Kidney (tissue), 2 donors: ENCODE measurements around the gene WBP2.

- PRO-cap, result bidirectional peak, plus-strand start at chr17:75855699, minus-strand start at chr17:75855335
- RRBS, result 2% methylated on average over 4 of the region's 33 CpGs
These were observed at the start of gene WBP2 for GRCh38 chr17:75854897-75855622. WBP2 (minus strand) TSS chr17:75855335.

DNA sequence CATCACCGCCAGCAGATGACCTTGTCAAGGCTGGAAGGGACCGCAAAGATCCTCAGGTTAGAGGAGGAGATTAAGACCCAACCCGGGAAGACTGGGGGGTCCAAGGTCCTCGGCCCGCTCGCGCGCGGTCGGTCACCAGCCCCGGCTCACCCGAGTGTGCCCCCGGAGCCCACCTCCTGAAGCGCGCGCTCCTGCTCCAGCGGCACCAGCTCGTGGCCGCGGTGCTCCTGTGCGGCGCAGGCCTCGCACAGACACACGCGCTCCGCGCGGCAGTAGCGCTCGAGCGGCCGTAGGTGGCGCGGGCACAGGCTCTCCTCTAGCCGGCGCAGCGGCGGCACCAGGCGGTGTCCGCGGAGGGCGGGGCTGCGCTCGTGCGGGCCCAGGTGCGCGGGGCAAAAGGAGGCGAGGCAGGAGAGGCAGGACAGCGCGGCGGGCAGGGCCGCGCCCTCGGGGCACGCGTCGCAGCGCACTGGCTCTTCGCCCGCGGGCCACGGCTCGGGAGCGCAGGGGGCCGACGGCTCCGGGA, 617 bp downstream of the TRIM47 start:
- PRO-cap, result bidirectional peak, plus-strand start at position 395 of the sequence, minus-strand start at position 314 of the sequence
- RRBS, result 2% methylated on average over 14 of the region's 67 CpGs

GRCh38 chr17:75922988-75923606, 17.7 kb downstream of the FBF1 start:
- PRO-cap, result no peak
- RRBS, result no CpG with 5 or more reads among the region's 12 CpGs

DNA sequence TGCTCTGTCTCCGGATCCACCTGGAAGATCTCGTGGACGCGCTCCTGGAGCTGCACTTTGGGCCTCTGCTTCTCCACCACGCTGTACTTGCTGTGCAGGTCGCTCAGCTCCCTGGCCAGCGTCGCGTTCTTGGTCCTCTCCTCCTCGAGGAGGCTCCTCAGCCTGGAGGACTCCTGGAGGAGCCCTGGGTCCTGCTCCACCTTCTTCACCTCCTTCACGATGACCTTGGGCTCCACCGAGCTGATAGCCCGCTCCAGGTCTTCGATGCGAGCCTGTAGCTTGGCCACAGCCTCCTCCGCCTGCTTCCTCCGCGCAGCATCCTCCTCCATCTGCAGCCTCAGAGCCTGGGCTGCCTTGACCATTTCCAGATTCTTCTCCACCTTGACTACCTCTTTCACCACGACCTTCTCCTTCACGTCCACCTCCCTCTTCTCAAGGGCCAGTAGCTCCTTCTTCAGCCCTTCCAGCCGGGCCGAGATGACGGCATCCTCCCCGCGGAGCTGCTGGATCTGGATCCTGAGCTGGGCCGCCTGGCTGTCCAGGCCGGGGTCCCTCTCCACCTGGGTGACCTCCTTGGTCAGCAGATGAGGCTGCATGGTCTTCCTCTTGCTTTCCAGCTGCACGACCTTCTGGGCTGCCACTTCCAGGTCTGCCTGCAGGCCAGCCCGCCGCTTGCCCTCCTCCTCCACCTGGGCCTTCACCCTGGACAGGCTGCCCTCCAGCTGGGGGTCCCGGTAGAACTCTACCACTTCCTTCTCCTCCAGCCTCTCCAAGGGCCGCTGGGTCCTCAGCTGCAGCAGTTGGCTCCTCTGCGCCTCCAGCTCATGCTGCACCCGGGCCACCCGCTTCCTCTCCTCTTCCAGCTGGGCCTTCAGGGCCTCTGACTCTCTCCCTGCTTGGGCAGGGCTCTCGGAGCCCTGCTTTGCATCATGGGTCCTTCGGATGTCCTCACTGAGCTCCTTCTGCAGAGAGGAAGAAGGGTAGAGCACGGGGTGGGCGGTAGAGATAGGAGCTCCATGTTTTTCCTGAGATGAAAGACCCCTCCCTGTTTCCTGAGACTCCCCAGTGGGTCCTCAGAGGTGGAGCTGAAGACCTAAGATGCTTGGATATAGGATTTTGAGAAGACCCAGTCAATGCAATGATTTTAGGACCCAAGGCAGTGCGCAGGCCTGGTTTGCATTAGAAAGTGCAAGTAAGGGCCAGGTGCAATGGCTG, 9.3 kb downstream of the CDK3 start:
- PRO-cap, result no peak
- RRBS, result 89% methylated on average over 9 of the region's 40 CpGs

DNA sequence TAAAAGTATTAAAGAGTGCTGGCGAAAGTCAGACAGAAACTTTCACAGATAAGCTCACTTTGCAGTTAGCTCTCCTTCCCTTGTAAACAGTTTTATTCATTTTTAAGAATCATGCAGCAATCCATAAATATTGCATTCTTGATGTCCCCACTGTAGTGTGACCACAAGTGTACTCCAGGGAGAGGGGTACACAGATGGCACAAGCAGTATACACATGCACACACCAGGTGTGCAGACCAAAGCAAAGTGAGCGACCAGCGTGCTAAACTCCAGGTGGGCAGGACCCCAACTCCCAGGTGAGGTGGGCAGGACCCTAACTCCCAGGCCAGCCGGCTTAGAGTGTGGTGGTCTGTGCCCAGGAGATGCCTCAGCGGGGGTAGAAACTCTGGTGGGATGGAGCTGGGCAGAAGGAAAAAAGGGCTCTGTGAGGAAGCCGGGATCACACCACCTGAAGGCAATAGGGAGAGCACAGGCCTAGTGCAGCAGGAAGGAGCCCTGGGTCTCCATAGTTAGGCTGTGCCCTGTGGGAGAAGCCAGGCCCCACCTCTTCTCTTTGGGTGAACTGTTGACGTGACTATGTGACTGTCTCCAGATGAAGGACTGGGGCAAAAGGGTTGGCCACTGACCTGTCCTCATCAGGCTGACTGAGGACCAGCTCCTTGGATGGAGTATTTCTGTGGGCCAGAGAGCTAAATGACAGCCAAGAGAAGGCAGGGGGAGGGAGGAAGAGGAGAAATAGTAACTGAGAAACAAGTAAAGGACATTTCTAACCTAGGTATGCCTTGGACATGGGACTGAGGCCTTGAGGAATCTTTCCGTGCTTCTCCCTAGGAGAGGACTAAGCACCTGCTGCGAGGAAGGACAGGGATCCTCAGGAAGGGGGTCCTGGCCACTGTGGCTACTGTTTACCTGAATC, 1.6 kb upstream of the FOXJ1 start:
- PRO-cap, result no peak
- RRBS, result 100% methylated on average over 1 of the region's 9 CpGs

DNA sequence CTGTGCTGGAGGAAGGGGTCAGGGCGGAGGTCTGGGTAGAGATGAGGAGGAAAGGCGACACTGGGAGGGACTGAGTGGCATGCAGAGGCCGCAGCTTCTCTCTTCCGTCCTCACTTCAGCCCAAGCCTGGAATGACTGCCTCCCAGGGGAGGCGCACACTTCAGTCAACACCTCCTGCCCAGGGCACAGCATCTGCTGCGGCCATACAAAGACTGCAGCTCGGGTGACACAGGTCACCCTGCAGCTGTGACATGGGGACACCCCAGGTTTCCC, 15.3 kb upstream of the FOXJ1 start:
- PRO-cap, result no peak
- RRBS, result no CpG with 5 or more reads among the region's 7 CpGs

DNA sequence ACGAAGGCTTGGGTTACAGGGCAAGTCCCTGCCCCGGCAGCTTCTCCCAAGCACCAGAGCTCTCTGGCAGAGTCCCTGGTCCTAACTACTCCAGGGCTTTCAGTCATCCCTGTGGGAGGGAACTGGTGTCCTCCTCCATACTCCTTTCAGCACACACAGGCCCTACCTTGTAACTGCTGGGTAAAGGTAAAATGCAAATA, 1.6 kb upstream of the RNF157 start:
- PRO-cap, result no peak
- RRBS, result no CpG with 5 or more reads among the region's 2 CpGs

DNA sequence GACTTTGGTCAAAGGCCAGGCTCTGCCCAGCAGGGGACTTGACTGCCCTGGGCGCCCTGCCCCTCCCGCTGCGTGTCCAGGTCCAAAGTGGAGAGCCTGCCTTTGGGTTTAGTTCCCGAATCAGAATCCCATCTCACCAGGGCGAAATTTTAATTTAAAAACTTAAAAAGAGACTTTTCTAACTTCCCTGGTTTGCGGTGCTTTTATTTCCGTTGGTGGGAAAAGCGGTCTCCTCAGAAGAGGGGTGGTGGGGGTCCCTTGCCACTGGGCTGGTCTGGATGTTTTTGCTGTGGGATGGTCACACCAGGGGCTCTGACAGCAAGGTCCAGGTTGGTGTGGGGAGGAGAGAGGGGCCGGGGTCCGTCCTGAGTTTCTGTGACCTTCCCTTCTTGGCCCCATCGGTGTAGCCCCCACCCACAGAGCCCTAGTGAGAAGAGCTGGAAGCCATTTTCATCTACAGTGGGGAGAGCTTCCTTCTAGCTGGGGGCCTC, 6.0 kb downstream of the UBALD2 start:
- PRO-cap, result unidirectional peak, plus-strand start at position 281 of the sequence
- RRBS, result no CpG with 5 or more reads among the region's 11 CpGs

DNA sequence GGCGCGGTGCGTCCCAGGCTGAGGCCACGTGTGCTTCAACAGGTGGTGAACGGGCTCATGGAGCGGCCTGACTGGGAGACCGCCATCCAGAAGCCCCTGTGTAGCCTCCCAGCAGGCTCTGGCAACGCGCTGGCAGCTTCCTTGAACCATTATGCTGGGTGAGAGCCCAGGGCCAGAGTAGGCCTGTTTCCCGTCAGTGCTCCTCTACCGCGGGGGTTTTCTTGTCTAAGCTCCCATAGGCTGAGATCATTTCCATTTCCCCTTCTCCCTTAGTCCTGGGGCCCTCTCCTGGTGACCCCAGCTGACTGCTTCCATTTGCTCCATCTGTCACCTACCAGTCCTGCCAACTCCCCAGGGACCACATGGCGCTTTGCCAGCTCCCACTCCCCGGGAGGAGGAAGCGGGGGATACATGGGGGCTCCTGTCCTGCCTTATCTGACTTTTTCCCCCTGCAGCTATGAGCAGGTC, 2.0 kb downstream of the SPHK1 start:
- PRO-cap, result no peak
- RRBS, result no CpG with 5 or more reads among the region's 15 CpGs

DNA sequence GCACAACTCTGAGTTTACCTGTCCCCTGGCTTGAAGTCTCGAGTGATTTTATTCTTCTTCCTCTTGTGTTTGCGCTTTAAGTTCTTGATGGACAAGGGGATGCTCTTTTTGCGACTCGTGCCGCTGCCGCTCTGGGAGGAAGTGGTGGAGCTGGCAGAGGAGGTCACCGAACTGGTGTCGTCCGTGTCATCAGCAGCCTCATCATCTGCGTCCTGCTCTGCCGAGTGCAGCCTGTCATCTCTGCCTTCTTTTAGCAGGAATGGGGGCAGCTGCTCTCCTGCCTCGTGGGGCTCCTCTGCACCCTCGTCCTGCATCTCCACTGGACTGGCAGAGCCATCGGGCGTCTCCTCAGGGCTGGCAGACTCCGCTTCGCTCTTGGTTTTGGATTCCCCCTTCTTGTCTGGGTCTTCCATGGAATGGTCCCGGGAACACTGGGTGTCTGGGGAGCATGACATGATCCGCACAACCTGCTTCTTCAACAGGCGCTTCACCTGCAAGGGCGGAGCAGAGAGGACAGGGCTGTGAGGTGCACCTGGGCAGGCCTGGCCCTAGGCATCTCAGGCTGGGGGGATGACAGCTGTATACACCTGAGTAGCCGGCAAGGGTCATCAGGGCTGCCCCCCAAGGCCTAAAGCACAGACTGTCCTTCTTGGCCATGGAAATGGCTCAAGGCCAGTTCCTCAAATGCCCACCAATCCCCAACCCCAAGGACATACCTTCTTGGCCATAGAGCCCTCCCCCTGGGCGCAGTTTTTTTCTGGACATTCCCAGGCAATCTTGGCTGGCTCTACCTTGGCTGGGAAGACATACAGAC, 15.2 kb downstream of the SPHK1 start:
- PRO-cap, result no peak
- RRBS, result no CpG with 5 or more reads among the region's 23 CpGs

DNA sequence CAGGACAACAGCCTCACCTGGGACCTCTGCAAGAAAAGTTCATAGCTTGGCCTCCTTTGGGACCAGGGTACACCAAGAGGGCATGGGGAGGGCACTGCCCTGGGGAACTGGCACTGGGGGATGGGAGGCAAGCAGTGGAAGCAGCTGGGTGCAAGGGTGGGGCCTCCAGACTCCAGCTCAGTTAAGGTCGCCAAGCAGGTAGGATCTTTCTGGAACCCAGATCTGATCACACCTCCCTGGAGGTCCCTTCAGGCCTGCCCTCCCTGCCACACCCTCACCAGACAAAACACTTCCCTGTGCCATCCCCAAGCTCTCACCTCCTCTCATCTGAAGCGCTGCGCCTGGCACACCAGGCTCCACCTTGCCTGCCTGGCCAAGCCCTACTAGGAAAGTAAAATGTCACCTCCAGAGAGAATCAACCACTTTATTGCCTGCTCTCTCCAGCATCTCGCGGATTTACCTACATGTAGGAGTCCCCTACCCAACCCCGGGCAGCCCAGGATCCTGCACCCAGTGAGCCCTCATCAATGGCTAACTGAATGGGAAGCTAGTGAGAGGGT, 10.7 kb downstream of the RHBDF2 start:
- PRO-cap, result unidirectional peak, minus-strand start at position 325 of the sequence
- RRBS, result no CpG with 5 or more reads among the region's 6 CpGs

DNA sequence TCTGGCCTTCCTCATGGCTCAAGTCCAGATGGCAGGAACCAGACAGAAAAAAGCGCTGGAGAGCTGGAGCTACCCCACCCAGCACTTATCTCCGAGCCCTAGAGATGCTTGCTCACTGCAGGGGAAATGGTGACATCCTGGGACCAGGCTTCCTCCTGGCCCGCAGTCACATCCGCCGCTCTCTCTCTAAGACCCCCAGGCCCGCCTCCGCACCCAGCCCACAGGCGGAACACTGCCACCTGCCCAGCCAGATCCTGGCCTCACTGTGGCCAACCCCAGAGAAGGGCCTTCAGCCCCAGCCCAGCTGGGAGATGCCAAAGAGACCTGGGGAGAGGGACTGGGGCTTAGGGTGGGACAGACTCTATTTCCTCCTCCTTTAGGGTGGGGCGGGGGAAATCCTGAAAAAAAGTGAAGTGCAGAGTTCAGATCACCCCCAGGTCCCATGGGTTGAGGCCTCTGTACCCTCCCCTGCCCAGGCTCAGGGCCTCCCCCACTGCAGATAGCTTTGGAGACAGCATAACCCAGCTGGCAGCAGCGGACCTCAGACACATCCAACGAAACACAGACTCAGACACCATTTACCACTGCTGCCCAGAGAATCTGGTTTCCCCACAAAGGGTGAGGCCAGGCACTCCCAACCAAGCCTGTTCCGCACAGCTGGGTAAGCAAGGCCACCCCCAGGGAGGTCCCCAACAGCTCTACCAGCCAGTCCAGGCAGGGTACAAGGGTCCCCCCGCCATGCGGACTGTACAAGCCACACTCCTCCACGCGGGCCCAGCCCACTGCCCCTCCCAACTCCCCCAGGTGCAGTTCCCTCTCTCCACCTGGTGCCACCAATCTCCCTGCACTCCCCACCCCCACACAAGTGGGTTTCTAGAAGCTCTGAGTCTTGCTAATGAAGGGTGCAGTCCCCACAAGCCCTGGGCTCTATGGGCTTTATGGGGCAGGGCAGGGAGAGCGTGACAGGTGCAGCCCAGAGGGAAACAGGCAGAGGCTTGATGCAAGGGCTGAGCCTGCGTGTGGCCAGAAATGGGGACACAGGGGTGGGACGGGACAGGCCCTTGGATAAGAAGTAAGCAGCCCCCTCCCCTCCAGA, 9.1 kb downstream of the RHBDF2 start:
- PRO-cap, result unidirectional peak, minus-strand start at position 183 of the sequence
- RRBS, result no CpG with 5 or more reads among the region's 19 CpGs

- PRO-cap, result bidirectional peak, plus-strand start at chr17:76493160, minus-strand start at chr17:76493047; bidirectional peak, plus-strand start at chr17:76493474, minus-strand start at chr17:76493209
- RRBS, result 0% methylated on average over 1 of the region's 18 CpGs
These were observed 8.2 kb downstream of the RHBDF2 start for GRCh38 chr17:76492911-76493625.

DNA sequence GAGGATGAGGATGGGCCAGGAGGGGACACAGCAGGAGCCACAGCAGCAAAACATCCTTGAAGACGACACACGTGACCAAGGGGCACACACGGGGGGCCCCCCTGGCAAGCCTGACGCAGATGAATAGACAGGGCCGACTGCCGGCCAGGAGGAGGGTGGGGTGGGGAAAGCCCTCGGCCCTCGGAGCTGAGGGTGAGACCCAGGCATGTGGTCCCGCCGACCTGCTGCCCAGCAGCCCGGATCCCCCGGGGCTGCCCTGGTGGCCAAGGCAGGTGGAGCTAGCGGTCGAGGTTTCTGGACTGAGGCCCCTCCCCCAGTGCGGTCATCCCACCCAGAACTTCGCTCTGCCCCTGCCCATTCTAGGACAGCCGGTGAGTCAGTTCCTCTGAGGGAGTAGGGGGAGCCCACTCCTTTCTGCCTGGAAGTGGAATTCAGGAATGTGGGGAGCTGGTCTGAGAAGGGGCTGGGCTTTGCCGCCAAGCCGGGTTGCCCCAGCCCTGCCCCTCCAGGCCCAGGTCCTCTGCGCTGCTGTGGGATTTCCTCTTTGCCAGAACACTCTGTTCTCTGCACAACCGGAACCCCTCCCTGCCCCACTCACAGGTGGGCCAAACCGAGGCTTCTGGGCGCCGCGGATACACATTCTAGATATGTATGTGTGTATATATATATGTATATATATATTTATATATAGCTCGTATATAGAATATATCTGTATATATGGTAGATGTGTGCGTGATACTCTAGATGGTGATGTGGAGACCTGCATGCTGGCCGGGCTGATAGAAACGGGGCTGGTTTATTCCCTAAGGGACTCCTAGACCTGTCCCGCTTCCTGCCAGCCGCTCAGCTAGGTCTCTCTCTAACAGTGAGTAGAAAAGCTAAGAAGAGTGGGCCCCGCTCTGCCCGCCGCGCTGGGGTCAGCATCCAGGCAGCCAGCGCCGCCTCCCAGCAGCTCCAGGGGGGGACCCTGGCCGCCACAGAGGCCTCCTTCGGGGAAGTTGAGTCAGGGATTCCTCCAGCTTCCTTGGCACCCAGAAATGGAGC, 9.7 kb downstream of the CYGB start:
- PRO-cap, result bidirectional peak, plus-strand start at position 379 of the sequence, minus-strand start at position 258 of the sequence; bidirectional peak, plus-strand start at position 608 of the sequence, minus-strand start at position 522 of the sequence; bidirectional peak, plus-strand start at position 872 of the sequence, minus-strand start at position 858 of the sequence
- RRBS, result 8% methylated on average over 11 of the region's 39 CpGs

- PRO-cap, result no peak
- RRBS, result no CpG with 5 or more reads among the region's 22 CpGs
These were observed 4.0 kb downstream of the PRCD start for GRCh38 chr17:76543625-76544395.

GRCh38 chr17:76557318-76558060, 17.6 kb downstream of the PRCD start:
- PRO-cap, result bidirectional peak, plus-strand start at chr17:76557775, minus-strand start at chr17:76557641
- RRBS, result 5% methylated on average over 9 of the region's 40 CpGs

GRCh38 chr17:76565562-76566666, 19.7 kb downstream of the ST6GALNAC2 start:
- PRO-cap, result no peak
- RRBS, result no CpG with 5 or more reads among the region's 15 CpGs

DNA sequence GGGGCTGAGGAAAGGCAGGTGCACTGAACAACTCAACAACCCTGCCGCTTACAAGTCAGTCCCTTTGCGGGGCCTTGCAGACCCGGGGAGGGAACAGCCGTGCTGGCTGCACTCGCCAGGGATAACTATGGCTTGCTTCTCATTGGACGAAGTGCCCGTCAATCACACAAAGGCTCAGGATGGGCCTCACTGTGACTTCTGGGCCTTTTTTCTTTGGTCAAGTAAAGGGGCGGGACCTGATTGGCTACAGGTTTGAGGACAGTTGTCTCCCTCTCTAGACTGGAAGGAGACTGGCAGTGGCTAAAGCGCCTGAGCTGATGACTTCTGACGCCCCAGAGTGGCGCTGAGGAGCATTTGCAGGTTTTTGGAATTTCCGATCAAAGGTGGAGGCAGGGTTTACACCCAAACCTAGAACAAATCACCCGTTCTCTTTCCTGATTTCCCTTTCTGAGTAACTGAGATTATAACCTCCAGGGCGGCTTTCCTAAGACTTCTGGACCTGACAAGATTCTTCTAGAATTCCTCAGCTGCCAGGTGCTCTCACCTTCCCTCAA, 27.5 kb upstream of the ST6GALNAC2 start:
- PRO-cap, result no peak
- RRBS, result no CpG with 5 or more reads among the region's 14 CpGs

DNA sequence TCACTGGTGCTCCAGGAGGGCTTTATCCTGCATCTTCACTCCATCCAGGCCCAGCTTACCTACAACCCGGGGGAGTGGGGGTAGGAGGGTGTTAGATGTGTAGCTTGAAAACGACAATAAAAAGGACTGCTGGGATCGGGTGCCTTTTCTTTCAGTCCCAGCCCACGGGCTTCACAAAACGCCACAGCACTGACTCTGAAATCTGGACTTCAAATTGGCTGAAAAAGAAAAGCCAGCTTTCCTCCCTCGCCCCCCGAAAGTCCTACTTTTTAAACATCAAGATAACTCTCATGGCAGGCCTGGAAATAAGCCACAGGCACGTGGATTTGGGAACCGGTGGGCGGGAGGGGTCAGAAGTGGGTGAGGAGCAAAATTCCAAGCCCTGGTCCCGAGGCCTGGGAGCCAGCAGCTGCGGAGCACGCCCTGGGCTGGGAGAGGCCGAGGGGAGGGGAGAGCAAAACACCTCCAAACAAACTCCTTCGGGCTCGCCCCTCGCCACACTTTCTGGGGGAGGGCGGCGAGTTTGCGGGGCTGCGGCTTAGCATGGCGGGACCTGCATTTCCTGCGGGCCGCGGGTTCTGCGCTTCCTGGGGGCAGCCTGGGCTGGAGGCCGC, 754 bp downstream of the MXRA7 start:
- PRO-cap, result bidirectional peak, plus-strand start at position 396 of the sequence, minus-strand start at position 264 of the sequence
- RRBS, result no CpG with 5 or more reads among the region's 27 CpGs

- PRO-cap, result no peak
- RRBS, result no CpG with 5 or more reads among the region's 10 CpGs
These were observed 5.5 kb downstream of the JMJD6 start for GRCh38 chr17:76720872-76721429.